H1 (cell line): ENCODE measurements around a stretch of chr12.

GRCh38 chr12:131916810-131917505 lies 12.1 kb upstream of the PUS1 start:
- RRBS = 93% methylated on average over 4 of the region's 38 CpGs
CAGE:
- cytosol, long polyA plus RNA = no peak
- long polyA plus RNA = no peak
- nucleus, long polyA plus RNA = no peak

DNA sequence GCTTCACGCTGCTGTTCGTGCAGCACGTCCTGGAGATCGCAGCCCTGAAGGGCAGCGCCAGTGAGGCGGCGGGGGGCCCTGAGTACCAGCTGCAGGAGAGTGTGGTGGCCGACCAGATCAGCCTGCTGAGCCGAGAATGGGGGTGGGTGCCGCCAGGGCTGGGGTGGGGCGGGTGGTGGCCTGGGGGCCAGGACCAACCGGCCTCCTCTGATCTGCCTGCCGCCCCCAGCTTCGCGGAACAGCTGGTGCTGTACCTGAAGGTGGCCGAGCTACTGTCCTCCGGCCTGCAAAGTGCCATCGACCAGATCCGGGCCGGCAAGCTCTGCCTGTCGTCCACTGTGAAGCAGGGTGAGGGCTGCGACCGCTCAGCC lies 9.8 kb upstream of the PUS1 start:
- RRBS = 94% methylated on average over 7 of the region's 23 CpGs
CAGE:
- cytosol, long polyA plus RNA = no peak
- long polyA plus RNA = no peak
- nucleus, long polyA plus RNA = no peak

DNA sequence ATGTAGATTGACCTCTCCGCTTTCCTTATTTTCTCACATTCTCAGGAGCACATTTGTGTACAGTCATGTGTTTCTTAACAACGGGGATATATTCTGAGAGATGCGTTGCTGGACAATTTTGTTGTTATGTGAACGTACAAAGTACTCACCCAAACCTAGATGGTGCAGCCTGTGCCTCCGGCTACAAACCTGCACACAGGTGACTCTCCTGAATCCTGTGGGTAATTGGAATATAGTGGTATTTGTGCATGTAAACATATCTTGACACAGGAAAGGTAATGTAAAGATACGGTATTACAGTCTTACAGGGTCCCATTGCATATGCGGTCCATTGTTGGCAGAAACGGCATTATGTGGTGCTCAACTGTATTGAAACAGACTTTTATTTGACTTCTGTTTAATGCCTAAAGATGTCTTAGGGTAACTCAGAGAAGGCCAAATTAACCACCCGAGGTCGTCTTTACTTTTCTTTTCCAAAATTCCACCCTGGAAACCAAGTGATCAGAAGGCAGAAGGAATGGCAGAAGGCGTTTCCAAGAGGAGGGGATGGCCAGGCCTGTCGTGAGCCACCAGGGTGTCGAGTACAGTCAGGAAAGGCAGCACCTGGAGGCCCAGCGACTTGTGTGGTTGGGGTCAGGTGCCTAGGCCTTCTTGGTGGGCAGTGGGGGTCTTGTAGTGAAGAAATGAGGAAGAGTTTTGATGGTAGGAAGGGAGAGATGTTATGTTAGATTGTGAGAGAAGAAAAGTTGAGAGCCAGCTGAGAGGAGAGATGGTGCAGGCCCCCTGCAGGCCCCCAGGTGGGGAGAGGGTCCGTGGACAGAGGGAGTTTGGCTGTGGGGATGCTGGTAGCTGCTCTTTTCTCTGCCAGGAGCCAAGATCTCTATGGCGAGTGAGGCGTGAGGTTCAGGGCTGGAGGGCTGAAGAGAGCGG lies 44.0 kb downstream of the EP400 start:
- RRBS = no CpG with 5 or more reads among the region's 18 CpGs
CAGE:
- cytosol, long polyA plus RNA = no peak
- long polyA plus RNA = no peak
- nucleus, long polyA plus RNA = no peak

DNA sequence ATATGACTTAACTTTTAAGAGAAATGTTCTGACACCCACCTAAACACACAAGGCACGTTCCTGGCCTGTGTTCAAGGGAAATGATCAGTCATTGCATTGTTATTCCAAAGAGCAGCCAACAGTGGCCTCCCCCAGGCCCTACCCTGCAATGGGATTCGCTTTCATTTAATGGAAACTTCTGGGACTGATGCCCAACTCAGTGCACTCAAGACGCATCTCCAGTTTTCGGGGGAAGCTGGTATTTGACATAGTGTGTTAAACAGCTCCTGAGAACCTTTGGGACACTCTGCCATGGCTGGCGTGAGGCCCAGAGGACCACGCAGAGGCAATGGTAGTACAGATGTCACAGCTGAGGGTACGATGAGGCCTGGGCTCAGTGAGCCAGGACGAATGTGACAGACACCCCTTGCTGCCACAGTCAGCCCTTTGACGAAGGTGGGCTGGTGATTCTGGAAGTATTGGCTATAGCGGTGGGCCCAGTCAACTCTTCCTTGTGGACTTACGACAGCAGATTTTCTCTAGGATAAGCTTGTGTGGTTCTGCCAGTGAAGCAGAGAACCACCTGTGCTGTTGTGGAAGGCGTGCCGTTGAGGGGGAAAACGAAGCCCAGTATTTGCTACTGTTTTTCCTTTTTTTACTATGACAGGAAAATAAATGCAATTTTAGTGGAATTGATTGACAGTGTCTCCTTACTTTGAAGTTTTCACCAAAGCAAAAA lies 65.7 kb downstream of the DDX51 start:
- RRBS = no CpG with 5 or more reads among the region's 14 CpGs
CAGE:
- cytosol, long polyA plus RNA = no peak
- long polyA plus RNA = no peak
- nucleus, long polyA plus RNA = no peak

DNA sequence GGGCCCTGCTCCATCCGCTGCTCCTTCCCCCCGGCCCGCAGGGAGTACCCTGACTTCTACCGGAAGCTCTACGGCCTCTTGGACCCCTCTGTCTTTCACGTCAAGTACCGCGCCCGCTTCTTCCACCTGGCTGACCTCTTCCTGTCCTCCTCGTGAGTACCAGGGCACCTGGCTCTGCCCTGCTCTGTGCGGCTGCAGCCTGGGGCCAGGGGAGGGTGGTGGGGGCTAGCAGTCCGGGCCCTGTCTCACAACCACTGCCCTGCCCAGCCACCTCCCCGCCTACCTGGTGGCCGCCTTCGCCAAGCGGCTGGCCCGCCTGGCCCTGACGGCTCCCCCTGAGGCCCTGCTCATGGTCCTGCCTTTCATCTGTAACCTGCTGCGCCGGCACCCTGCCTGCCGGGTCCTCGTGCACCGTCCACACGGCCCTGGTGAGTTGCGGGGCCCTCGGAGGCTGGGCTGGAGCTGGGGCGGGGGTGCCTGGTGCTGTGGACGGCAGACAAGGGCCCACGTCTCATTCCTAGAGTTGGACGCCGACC lies 7.0 kb downstream of the NOC4L start:
- RRBS = no CpG with 5 or more reads among the region's 31 CpGs
CAGE:
- cytosol, long polyA plus RNA = no peak
- long polyA plus RNA = no peak
- nucleus, long polyA plus RNA = no peak

DNA sequence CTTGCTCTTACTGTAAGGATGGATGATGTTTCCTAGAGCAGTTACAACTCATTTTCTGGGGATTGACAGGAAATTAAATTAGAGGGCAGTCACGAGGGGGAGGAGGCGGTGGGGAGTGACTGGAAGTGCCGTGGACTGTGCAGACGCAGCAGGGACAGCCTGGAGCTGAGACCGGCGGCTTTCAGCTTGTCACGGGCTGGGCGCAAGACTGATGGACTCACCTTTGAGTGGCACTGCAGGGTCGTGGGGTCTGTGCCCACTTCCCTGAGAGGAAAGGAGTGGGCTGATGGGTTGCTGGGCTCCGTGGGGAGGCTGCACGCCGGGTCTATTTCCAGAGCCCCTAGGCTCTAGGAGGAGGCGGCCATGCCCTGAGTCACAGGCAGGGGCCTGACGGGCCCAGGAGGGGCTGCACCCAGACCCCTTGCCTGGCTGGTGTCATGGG lies 32.9 kb downstream of the NOC4L start:
- RRBS = no CpG with 5 or more reads among the region's 14 CpGs
CAGE:
- cytosol, long polyA plus RNA = no peak
- long polyA plus RNA = no peak
- nucleus, long polyA plus RNA = no peak

DNA sequence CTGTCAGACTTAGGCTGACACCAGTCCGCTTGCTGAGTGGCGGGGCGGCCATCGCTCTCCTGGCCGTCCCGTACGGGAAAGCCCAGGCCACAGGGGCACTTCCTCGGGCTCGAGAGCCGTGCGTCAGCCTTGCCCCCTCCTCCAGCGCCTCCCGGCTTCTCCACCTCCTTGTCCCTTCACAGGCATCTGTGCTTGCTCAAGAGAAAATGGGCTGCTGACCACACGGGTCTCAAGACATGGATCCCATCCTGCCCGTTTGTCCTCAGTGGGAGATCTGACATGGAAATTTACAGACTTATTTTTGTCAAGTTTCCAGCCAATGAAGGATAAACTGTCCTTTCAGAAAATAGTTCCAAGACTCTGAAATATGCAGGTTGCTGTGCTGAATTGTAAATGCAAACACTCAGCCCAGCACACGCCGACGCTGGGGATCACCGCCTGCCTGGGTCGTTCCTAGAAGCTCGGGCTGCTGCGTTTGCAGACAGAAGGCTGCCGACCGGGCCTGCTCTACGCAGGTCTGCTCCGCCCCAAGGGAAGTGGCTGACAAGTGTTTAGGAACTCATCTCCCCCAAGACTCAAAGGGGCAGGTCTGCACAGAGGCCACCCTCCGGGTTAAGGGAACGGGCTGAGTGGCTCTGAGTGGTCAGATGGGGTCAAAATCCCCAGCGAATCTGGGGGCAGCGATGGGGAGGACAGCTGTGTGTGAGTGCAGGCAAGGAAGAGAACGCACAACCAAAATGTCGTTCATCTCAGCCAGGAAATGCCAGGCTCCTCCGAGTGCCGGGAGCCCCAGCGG lies 6.3 kb downstream of the GALNT9 start:
- RRBS = 60% methylated on average over 1 of the region's 35 CpGs
CAGE:
- cytosol, long polyA plus RNA = no peak
- long polyA plus RNA = no peak
- nucleus, long polyA plus RNA = no peak

GRCh38 chr12:132511046-132511297 lies 21.0 kb downstream of the FBRSL1 start:
- RRBS = no CpG with 5 or more reads among the region's 4 CpGs
CAGE:
- cytosol, long polyA plus RNA = no peak
- long polyA plus RNA = no peak
- nucleus, long polyA plus RNA = no peak

- RRBS = no CpG with 5 or more reads among the region's 14 CpGs
CAGE:
- cytosol, long polyA plus RNA = no peak
- long polyA plus RNA = no peak
- nucleus, long polyA plus RNA = no peak
These were observed 24.0 kb downstream of the FBRSL1 start for GRCh38 chr12:132513933-132514290.

- RRBS = 10% methylated on average over 18 of the region's 24 CpGs
CAGE:
- cytosol, long polyA plus RNA = no peak
- long polyA plus RNA = no peak
- nucleus, long polyA plus RNA = no peak
These were observed 28.5 kb downstream of the LRCOL1 start for GRCh38 chr12:132581884-132582359.

GRCh38 chr12:132600129-132600831 lies 10.1 kb downstream of the LRCOL1 start:
- RRBS = 37% methylated on average over 6 of the region's 30 CpGs
CAGE:
- cytosol, long polyA plus RNA = no peak
- long polyA plus RNA = no peak
- nucleus, long polyA plus RNA = no peak

- RRBS = no CpG with 5 or more reads among the region's 3 CpGs
CAGE:
- cytosol, long polyA plus RNA = no peak
- long polyA plus RNA = no peak
- nucleus, long polyA plus RNA = no peak
These were observed 3.7 kb downstream of the ZNF140 start for GRCh38 chr12:133084182-133085002.